ENCODE results near the genes WDR35 and MATN3.

DNA sequence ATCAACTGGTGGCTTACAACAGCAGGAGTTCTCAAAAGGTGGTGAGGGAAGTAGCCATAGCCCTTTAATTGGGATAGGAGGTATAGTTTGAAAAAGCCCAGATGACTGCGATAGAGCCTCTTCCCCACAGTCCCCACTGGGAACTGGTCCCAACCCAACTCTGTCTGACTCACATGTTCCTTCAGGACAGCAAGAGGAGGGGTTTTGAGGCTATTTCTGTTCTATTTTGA, 98.2 kb downstream of the KCNS3 start:
- PRO-cap, result no peak

DNA sequence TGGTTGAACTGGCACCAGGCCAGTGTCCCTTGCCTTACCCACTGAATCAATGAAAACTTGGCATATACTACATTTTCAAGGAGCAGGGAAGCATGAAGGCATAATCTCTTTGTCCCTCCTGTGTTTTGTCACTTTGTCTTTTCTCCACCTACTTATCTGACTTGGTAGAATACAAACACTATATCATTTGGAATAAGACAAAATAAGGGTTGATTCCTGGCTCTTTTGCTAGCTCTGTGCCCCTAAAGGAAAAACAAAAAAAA, 366.5 kb downstream of the OSR1 start:
- PRO-cap, result no peak

DNA sequence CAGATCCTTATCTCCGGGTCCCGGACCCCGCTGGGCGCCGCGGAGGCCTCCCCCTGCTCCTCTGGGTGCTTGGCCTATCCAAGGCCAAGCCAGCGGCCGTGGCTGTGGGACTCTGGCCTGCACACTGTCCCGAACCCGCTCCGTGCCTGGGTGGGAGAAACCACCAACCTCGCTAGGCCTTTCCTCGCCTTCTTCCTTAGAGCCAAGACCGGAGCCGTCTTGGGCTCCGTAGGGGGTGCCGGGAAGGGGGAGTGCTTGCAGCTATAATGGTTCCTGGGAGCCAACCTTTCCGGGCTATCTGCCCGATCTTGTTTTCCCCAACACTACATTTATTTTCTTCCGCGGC, 2.4 kb downstream of the OSR1 start:
- PRO-cap, result no peak

- PRO-cap, result no peak
Observed at GRCh38 chr2:19362878-19363517, 4.6 kb upstream of the OSR1 start.

GRCh38 chr2:19540610-19541235, 182.3 kb upstream of the OSR1 start:
- PRO-cap, result no peak

GRCh38 chr2:19677911-19678709, 223.7 kb downstream of the TTC32 start:
- PRO-cap, result no peak

DNA sequence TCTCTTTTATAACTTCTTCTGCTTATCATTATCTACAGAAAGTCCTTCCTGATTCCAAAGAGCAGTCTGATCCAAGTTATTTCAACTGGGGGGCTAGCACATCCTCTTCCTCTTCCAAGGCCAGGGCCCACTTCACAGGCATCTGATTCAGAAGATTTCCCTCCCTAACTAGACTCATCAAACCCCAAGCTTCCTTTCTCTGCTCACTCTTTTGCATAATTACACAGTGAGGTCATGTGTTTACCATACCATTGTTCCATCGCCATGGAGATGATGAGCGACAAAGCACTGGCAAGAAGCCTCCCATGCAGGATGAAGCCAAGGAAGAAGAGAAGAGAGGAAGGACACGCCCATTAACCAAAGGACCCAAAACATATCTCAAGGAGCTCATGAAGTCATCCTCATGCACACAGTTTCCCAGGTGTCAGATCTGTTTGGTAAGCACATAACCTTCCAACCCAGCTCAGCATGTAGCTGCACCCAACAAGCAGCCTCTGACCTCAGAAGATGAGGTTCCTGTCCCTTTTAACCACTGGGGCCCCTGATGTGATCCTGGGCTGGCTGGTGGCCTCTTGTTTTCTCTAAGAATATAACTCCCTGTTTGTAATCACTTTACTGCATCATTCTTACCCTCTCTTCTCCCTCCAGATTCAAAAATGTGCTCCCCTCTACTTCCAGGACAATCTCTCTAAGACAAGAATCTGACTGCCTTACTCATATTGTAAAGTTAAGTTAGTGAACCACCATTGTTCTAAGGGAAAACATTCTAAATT, 190.2 kb downstream of the TTC32 start:
- PRO-cap, result no peak

DNA sequence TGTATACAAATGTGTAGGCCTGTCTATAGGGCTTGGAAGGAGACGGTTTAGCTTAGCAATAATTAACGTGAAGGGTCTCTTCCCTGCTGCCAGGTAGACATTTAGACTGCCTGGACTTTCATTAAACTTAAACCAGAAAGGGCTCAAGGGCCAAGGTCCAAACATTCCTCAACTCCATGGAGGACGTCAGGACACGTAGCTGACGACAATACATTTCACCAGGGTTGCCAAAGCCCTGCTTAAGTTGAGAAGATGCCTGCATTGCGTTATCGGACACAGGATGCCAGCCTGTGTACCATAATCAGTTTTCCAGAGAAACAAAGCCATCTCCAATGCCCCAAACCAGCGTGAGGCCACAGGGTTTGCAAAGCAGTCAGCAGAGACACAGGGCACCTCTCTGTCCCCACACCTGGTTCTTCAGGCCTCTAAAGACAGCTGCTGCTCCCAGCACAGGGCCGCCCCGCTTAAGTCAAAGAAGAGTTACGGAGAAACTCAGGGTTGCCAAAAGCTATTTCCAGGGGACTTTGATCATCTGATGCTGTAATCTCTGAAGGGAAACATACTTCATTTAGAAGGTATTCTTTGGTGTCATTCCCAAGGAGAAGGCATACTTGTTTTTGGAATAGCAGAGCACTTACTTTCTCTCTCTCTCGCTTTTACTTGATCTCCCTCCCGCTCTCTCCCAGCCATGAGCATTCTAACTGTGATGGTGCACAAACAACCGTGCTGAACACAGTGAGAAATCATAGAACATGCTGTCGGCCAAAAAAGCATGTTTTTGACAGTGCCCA, 46.1 kb downstream of the TTC32 start:
- PRO-cap, result no peak

DNA sequence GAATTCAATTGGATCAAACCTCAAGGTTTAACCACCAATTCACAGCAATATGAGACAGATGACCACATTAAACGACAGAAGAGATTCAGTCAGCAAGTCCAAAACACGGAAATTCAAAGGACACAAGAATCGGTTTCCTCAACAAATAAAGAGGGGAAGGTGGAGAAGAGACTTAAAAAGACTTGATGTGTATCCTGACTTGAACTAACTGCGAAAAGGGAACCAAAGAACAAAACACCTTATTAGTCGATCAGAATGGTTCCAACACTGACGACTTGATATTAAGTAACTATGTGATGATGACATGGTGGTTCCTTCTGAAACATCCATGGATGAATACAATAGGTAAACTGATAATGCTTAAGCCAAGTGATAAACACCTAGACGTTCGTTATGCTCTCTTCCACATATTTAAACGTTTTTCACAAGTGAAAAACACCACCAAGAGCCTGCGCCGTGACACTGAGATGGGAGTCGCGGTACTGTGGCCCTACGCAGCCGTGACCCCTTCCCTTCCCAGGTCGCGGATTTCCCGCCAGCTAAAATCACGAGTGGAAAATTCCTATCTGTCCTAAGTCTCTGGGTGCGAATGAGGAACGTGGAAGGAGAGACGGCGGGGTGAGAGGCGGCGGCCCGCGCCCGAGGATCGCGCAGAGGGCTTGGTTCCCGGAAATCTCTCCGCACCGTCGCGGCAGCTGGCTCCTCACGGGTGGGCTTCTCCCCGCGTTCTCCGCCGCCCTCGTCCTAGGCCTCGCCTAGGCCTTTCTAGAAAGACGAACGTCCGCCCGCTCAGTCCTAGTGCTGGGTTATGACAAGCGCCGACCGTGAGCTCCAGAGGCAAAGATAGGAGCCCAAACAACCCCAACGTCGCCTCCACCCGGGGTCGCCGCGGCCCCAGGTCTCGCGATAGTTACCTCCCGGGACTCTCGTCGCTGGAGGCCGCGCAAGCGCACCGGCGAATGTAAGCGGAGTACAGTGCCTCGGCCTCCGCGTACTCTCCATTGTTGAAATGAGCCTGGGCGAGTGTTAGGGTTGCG, 673 bp downstream of the TTC32 start:
- PRO-cap, result bidirectional peak, plus-strand start at position 1,001 of the sequence, minus-strand start at position 845 of the sequence

DNA sequence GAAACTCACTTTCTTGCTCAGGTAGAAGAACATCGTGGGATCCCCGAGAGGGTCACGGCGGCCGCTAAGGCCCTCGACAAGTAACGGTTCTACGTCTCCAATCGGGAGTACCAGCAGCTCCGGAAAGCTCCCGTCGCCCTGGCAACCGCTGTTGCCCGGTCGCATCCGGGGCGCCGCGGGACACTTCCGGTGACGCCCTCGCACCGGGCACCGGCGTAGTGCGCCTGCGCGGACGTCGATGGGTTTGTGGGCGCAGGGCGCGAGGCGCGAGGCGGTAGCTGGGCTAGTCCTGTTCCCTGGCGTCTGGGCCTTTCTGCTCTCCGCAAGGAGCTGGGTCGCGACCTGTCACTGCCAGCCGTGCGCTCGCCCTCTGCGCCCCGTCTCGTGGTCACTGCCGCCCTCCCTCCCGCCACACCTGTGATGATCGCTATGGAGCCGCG, at the start of gene WDR35:
TSS of gene WDR35 (minus strand) at position 123 of the 440 bp plus-strand sequence.
- PRO-cap, result no peak

GRCh38 chr2:20012242-20013163, at the start of gene MATN3:
TSS of gene MATN3 (minus strand) at chr2:20012668.
- PRO-cap, result no peak

GRCh38 chr2:20013164-20013527, 678 bp upstream of the MATN3 start:
- PRO-cap, result no peak

DNA sequence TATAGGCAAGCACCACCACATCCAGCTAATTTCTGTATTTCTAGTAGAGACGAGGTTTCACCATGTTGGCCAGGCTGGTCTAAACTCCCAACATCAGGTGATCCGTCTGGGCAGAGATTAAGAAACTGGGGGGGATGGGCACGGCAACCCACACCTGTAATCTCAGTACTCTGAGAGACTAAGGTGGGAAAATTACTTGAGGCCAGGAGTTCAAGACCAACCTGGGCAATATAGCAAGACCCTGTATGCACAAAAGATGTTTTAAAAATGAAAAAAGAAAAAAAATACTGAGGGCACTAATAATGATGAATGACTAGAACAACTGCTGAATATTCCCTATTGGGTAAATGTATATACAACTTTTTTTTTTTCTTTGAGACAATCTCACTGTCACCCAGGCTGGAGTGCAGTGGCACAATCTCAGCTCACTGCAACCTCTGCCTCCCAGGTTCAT, 12.8 kb downstream of the LAPTM4A start:
- PRO-cap, result no peak

GRCh38 chr2:20178196-20178837, 46.6 kb downstream of the SDC1 start:
- PRO-cap, result no peak

DNA sequence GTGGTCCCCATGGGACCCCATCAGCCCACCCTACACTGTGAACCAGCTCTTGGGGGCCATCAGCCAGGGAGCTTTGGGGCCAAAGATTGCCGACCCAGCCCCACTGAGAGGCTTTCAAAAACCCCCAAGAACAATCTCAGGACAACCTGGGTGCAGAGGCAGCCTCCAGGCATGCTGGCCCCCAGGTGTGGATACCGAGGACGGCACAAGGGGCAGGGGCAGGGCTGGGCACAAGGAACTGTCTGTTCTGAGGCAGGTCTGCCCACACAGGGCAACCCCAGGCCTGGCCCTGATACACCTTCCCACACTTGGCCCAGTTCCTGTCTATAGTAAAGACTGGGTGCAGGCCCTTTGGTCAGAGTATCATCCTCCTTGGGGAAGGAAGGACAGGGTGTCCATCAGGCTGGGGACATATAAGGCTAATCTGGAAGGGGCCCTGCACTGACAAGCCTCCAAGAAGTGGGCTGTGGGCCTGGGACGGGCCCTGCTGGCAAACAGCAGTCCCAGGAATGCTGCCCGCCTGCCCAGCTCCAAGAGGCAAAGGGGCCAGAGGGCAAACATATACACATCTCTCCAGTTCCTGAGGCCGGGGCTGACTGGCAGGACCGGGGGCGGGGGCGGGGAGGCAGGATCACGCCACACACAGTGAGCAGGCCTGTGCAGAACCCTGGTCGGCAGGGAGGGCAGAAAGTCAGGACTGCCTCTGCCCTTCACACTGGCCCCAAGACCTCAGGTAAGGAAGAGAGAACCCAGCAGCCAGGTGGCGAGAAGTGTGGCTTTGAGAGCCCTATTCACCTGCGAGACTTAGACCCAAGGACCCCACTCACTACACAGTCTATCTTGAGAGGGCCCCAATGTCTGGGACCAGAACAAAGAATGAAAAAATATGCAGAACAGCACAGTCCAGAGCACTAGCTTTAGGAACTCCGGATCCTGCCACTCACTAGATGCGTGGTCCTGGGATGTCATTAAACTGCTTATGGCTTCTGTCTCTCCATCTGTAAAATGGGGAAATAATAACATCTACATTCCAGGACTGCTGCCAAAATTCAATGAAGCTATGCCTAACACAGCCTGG, 18.8 kb downstream of the SDC1 start:
- PRO-cap, result no peak

GRCh38 chr2:20214867-20215837, 9.8 kb downstream of the SDC1 start:
- PRO-cap, result no peak

DNA sequence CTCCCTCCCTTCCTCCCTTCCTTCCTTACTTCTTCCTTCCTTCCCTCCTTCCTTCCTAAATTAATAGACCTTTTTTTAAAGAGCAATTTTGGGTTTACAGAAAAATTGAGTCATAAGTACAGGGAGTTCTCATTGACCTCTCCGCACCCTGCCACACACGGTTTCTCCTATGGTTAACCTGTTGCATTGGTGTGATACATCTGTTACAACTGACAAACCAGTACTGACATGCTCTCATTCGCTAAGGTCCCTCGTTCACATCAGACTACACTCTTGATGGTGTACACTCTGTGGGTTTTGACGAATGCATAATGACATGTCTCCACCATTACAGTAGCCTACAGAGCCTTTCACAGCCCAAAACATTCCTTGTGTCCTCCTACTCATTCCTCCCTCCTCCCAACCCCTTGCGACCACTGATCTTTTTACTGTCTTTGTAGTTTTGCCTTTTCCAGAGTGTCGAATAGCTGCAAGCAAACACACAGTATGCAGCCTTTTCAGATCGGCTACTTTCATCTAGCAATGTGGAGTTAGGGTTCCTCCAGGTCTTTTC, 11.7 kb upstream of the SDC1 start:
- PRO-cap, result no peak

DNA sequence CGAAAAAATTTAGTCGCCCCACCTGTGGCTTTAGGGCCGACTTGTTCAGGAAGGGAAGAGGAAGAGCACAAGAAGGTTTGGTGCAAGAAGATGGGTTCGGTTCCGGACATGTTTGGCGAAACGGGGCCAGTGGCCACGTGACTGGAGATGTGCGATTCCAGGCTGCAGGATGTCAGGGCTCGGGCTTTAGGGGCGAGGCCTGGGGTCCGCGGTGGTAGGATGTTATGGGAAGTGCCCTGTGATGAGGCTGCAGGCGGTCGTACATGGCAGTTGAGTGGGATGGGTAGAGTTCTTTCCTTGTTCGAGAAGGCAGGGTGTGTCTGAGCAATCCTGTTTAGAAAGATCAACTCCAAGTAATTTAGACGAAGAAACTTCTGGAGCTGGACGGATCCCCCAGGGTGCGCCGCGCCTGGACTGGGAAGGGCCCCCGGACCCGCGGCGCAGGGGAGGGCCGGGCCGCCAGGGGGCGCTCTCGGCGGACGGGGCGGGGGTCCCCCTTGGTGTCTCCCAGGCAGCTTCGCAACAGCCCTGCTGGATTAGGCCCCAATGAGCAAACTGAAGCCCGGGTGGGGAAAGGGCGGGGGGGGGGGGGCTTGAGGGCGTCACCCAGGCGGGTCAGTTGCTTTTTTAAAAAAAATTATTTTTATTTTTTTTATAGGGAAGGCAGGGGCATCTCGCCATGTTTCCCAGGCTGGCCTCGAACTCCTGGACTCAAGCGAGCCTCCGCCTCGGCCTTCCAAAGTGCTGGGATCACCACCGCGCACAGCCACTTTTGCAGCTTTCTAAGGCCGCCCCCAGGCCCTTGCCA, 17.2 kb upstream of the SDC1 start:
- PRO-cap, result no peak

DNA sequence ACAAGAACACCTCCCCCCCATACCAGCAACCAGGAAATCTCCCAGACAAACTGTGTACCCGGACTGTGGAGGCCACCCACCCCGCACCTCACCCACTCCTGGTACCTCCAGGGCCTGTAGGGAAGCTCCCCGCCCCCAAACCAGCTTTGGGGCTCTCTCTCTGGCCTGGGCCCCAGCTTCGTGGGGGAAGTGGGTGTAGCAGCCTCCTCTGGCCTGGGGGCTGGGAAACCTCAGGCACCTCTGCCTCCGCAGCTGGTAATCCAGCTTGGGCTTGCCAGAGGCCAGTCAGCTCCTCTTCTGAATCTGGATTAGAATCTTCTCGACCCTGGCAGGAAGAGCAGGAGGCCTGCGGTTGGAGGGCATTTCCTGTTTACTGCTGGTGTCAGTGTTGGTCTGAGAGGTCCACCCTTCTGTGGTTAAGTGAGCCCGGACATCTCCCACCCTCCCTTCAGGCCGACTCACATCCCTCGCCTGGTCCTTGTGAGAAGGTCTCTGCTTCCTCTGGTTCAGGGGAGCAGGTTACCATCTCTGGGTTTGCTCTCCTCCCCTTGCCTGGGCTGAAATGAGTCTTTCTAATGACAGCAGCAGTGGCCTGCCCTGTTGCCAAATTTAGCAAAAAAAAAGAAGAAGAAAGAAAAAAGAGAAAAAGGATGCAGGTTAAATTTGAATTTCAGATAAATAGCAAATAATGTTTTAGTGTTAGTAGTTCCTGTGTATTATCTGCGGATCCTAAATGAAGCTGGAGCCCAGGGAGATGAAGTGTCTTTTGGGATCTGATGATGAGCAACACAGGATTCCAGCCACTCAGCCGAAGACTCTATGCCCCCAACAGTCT, 22.0 kb upstream of the RHOB start:
- PRO-cap, result no peak

- PRO-cap, result no peak
Observed at GRCh38 chr2:20438440-20439121, 8.3 kb upstream of the RHOB start.